ENCODE measurements around the gene TRIM52.

- RRBS = no CpG with 5 or more reads among the region's 11 CpGs
These were observed 6.4 kb upstream of the TBC1D9B start for GRCh38 chr5:179913849-179914720.

DNA sequence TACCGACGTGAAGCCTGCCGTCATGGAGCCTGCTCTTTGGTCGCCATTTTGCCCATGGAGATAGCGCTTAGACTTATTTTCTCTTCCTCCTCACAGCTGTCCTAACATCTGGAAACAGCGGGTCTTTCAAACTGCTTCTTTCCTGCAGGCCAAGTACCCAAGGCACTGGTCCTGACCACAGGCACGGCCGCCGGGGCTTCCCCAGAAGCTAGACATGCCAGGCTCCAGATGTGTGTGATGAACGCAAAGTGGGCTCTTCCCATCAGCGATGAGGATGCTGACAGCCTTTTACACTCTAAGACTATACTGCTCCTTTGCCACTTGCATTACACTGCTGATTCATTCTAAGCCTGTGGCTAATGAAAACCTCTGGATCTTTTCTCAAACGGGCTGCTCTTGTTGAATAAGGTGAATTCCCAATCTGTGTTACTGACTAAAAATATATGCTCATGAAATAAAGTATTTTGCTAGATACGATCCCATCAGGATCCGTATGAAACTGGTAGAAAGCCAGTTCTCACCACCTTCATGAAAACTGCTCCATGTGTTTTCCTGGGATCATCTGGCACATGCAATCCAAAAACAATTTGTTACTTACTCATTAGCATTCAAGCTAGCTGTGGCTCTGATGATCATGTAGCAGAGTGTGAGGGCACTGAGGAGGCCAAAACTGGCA is 55.3 kb upstream of the TBC1D9B start:
- RRBS = no CpG with 5 or more reads among the region's 14 CpGs

DNA sequence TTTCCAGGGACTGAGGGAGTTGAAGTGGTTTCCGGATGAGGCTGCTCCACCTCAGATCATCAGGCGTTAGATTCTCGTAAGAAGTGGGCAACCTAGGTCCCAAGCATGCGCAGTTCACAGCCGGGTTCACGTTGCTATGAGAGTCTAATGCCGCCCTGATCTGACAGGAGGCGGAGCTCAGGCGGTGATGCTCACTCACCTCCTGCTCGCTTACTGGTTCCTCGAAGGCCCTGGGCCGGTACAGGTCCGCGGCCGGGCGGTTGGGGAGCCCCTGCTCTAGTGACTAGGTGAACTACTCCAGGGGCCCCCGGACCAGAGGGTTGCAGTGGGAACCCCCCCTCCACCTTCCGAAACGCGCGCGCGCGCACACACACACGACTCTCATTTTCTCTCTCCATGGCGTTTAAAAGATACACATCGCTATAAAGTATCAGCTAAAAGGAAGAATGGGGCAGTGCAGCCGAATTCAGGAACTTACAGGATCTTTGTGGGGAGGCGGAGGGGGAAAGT is 1.1 kb upstream of the RNF130 start:
- RRBS = 88% methylated on average over 10 of the region's 29 CpGs

DNA sequence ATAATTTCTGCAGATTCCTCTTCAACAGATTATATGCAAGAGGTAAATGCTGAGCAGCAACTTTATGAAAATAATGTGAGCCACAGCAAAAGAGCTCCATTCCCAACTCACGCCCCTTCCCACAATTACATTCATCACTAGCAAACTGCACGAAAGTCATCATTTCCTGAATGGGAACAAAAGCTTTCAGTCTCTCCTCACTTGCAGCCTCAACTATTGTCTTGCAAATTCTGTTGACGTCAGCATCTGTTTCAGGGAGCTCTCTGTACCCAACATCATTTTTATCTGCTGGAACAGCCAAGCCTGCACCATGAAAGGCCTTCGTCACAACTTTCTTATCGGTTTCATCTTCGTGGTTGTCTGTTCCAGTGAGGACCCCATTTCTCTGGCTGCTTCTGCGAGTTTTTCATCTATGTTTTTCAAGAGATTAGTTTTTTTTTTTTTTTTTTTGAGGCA is 14.2 kb upstream of the RNF130 start:
- RRBS = no CpG with 5 or more reads among the region's 7 CpGs

DNA sequence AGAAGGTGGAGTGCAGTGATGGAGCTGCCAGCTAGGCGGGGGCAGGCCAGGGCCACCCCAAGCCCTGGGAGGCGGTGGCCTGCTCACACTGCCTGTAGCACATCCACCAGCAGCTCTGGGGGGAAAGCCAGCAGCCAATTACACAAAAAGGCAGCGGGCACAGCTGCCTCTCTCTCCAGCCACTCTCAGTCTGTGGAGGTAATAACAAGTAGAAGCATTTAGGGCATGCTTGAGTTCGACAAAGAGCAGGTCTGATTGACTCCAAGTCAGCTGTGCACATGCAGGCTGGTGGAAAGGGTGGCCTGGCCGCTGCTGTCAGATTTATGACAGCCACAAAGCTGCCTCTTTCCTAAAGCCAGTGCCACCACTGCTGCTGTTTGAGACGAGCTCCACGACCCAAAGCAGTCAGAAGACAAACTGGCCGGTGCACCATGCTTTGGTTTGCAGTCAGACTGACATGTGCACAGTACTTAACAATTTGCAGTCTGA is 29.0 kb downstream of the RASGEF1C start:
- RRBS = no CpG with 5 or more reads among the region's 8 CpGs

DNA sequence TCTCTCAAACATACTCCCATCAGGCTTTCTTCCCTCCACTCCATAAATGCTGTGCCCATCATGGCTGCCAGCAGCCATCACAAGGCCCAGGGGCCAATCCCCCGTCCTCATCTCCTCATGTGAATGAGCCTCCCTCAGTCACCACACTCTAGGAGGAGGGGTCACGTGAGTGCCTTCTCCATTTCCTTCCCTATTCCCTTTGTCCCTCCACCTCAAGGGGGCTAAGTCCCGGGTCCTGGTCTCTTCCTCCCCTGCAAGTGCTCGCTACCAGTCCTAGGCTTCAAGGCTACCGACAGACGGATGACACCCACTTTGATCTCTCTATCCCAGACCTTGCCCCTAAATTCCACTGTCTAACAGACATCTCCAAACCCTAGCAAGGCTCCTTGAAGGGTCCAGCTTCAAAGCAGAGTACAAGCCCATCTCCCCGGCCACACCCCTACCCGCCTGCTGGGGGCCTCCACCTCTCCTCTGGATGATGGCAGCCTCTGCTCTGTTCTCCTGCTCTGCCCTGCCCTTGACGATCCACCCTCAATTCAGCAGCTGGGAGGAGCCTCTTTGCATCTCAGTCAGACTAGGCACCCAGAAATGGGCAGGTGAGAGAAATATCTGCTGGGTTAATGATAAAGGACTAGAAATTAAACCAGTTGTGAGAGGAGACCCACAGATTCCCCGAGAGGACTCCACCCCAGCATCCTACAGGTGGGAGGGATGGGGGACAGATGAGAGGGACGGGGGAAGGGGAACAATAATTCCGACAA is 36.0 kb upstream of the RASGEF1C start:
- RRBS = no CpG with 5 or more reads among the region's 12 CpGs

DNA sequence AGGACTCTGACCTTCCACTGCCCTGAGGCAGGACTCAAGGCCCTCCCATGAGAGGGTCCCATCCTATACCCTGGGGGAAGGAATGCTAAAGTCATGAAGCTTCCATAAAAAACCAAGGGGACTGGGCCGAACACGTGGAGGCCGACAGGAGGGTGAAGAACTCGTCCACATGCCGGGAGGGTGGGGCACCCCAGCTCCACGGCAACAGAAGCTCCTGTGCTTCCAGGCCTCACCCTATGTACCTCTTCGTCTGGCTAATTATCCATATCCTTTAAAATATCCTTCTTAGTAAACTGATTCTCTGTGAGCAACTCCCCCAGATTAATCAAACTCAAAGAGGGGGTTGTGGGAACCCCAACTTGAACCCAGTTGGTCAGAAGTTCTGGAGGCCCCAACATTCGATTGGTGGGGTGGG is 19.2 kb downstream of the MGAT1 start:
- RRBS = no CpG with 5 or more reads among the region's 8 CpGs

DNA sequence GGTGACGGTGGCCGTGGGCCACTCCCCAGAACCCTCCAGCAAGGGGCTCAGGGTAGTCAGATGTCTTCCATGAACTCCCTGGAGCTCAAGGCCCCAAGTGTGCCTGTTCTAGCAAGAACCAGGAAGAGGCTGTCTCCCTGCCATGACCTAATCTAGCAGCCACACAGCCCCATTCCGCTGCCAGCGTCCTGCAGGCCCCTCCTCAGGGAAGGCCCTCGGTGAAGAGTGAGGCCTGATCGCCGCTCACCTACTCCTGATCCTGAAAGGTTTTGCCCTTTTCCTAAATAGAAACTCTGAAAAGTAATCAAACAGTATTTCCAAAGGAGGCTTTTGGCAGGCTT is 17.1 kb downstream of the MGAT1 start:
- RRBS = no CpG with 5 or more reads among the region's 7 CpGs

GRCh38 chr5:180787056-180787530 is 15.5 kb downstream of the MGAT1 start:
- RRBS = no CpG with 5 or more reads among the region's 9 CpGs

DNA sequence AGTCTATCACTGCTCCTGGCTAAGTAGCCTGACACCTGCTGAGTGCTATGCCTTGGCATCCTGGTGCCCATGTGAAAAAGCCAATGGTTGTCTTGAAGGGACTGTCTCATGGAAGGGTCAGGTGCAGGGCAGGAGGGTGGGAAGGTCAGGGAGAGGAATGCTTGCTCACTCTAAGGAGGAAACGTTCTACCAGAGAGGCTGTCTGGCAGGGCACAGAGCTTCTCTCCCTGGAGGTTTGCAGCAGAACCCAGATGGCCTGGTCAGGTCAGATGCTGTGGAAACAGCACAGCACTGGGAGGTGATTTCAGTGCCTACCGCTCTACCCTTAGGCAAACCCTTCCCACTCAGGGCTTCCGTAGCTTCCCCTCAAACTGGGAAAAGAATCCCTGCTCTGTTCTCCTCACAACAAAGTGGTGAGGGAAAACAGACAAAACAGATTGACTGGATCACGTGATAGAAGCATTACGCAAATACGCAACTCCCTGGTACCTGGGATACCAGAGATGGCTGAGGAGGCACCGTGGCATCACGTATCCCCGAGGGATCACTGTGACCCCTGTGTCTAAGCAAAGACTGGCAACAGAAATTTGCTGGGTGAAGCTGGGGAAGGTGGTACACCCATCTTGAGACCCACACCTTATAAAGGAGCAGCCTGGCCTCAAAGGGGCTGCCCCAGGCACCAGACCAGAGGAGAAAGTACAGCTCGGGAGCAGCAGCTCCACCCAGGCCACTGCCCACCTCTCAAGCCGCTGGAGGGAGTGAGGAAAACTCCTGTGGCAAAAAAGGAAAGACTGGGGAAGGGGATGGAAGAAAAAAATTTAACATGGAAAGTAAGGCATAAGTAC is 3.9 kb upstream of the MGAT1 start:
- RRBS = no CpG with 5 or more reads among the region's 11 CpGs

DNA sequence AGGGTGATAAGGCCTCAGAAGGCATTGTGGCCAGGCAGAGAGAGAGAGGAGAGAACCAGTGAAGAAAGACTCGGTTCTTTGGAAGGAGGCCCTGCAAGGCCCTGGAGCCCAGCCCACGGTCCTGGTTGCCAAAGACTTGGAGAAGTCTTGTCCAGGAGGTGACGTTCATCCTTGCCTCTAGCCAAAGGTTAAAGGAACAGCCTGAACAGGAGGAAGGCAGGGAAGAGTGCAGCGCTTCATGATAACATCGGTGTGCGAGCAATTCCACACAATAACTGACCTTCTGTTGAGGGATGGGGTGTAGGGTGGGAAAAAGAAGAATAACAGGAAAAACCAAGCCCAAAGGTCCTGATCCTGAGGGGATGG is 17.7 kb upstream of the MGAT1 start:
- RRBS = no CpG with 5 or more reads among the region's 6 CpGs

GRCh38 chr5:180948251-180948750 is 40.3 kb upstream of the BTNL3 start:
- RRBS = no CpG with 5 or more reads among the region's 12 CpGs

GRCh38 chr5:181044262-181044497 is 4.1 kb downstream of the BTNL9 start:
- RRBS = no CpG with 5 or more reads among the region's 9 CpGs

DNA sequence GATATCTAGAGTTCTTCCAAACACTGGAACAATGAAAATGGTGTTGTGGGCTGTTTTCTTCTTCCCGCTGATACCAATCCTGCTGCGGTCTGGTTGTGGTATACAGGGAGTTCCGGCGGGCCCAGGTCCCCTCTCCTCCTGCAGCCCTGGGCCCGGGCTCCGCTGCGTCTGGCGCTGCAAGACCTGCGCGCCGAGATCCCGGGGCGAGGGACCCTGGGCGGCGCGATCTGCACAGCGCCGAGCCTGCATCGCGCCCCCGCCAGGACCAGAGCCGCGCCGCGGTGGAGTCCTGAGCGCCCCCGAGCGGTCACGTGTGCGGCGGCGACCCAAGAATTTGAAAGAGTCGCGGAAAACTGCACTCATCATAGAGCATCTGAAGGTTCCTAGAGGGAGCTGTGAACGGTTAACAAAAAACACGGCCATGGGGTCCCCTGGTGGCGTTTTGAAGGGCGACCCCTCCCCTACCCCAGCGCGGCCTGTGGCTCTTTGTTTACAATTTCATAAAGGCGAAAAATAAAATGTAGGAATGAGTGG is 21.0 kb downstream of the TRIM7 start:
- RRBS = 4% methylated on average over 10 of the region's 41 CpGs

DNA sequence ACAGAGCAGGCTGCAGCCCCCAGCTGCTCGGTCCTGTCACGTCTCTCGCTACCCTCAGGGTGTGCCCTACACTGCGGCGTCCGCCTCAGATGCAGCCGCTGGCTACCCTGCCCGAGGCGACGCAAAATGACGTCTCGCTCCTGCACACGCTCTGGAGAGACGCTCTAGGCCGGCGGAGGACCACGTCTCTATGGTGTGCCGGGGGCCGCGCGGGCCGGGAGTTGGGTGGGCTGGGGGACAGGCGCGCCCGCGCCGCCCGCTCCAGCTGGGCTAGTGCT is at the start of gene TRIM52:
Gene TRIM52 (minus strand): TSS at position 121 of the 278 bp plus-strand sequence.
- RRBS = 3% methylated on average over 6 of the region's 28 CpGs

Measured in GM06990 (cell line).